ENCODE measurements around a stretch of chr21.

DNA sequence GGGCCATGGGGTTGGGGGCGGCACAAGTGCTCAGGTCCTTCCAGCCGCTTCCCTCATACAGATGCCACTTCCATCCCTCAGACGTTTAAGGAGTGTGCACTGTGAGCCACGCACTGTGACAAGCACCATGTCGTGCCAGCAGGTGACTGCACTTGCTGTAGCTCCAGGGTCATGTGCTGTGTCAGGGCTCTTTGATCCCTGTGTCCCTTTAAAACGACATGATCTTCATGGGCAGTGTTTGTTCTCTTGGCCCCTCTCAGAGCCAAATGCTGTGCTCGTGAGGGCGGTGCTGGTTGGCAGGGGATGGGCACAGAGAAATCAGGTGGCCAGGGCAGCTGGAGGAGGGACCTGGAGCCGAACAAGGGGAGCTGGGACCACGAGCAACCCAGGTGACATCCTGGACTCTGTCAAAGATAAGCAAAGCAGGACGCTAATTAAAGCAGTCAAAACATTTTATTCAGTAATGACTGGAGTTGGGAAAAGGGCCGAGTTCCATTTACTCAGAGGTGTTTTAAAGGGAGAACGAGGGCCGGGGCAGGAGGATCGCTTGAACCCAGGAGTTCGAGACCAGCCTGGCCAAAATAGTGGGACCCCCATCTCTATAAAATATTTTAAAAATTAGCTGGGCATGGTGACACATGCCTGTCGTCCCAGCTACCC is 20.0 kb downstream of the IL10RB start:
- PRO-cap: no peak

GRCh38 chr21:33286746-33287540 is 20.8 kb downstream of the IL10RB start:
- PRO-cap: no peak

- PRO-cap: no peak
These were observed 32.0 kb upstream of the IFNGR2 start for GRCh38 chr21:33371217-33371703.

GRCh38 chr21:33424393-33424775 is 21.2 kb downstream of the IFNGR2 start:
- PRO-cap: no peak

GRCh38 chr21:33426637-33427726 is 23.8 kb downstream of the IFNGR2 start:
- PRO-cap: no peak

GRCh38 chr21:33648306-33648903 is 6.1 kb downstream of the ITSN1 start:
- PRO-cap: no peak

- PRO-cap: no peak
These were observed 134.3 kb downstream of the ATP5PO start for GRCh38 chr21:33781266-33781679.

GRCh38 chr21:33937938-33938344 is 22.3 kb upstream of the ATP5PO start:
- PRO-cap: no peak

GRCh38 chr21:33975292-33975991 is 59.8 kb upstream of the ATP5PO start:
- PRO-cap: no peak

- PRO-cap: no peak
These were observed 56.1 kb downstream of the MRPS6 start for GRCh38 chr21:34129424-34129962.

- PRO-cap: no peak
These were observed 112.8 kb downstream of the MRPS6 start for GRCh38 chr21:34185977-34186811.

DNA sequence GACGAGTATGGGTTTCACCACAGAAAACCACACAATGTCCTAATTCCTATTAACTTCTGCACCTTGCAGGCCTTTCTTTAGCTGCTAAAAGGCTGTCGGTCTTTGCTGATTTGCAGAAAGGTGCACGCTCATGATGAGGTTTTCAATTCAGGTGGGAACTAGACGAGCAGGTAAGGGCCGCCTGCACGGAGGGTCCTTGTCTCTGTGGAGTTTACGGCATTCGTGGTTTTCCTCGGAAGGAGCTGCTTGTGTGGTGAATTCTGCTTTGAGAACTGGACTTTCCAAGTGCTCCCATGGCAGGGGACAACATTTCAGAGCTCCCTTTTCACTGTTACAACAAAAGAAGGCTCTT is 125.0 kb downstream of the MRPS6 start:
- PRO-cap: no peak

DNA sequence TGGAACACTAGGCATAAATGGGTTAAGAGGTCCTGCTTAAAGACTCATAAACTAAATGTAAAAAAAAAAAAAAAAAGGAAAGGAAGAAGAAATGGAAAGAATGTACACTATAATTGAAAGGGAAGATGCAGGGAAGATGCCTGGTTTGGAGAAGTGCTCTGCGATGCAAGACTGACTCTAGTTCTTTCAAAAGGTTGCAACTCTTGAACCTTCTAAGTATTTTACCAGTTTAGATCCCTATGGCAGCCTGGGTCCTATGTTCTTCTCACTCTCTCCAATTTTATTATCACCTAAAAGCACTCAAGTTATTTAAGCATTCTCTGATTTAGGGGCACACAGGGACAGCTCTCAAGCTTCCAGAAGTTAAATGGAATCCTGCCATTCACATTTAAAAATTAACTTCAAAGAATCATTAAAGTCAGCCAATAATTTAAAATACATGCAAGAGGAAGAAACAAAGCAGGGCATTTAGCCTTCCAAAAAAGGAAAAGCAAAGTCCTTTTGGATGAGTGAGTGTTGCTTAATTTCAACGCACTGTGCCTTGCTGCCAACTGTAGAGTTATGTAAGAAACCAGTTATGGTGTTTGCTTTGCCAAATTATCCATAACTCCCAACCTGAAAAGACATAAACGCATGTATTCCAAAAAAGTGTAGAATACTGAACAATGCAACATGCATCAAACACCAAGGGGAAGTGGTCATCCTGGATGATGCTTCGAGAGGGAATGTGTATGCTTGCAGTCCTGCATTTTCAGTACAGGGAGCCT is 16.0 kb upstream of the KCNE1 start:
- PRO-cap: no peak

- PRO-cap: no peak
These were observed 5.4 kb upstream of the RCAN1 start for GRCh38 chr21:34620318-34620625.

DNA sequence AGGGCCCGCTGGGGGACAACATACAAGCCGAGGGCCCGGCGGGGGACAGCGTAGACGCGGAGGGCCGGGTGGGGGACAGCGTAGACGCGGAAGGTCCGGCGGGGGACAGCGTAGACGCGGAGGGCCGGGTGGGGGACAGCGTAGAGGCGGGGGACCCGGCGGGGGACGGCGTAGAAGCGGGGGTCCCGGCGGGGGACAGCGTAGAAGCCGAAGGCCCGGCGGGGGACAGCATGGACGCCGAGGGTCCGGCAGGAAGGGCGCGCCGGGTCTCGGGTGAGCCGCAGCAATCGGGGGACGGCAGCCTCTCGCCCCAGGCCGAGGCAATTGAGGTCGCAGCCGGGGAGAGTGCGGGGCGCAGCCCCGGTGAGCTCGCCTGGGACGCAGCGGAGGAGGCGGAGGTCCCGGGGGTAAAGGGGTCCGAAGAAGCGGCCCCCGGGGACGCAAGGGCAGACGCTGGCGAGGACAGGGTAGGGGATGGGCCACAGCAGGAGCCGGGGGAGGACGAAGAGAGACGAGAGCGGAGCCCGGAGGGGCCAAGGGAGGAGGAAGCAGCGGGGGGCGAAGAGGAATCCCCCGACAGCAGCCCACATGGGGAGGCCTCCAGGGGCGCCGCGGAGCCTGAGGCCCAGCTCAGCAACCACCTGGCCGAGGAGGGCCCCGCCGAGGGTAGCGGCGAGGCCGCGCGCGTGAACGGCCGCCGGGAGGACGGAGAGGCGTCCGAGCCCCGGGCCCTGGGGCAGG is 1.4 kb downstream of the CLIC6 start:
- PRO-cap: bidirectional peak, plus-strand start at position 633 of the sequence, minus-strand start at position 590 of the sequence

- PRO-cap: no peak
These were observed 29.1 kb downstream of the CLIC6 start for GRCh38 chr21:34697725-34698527.

DNA sequence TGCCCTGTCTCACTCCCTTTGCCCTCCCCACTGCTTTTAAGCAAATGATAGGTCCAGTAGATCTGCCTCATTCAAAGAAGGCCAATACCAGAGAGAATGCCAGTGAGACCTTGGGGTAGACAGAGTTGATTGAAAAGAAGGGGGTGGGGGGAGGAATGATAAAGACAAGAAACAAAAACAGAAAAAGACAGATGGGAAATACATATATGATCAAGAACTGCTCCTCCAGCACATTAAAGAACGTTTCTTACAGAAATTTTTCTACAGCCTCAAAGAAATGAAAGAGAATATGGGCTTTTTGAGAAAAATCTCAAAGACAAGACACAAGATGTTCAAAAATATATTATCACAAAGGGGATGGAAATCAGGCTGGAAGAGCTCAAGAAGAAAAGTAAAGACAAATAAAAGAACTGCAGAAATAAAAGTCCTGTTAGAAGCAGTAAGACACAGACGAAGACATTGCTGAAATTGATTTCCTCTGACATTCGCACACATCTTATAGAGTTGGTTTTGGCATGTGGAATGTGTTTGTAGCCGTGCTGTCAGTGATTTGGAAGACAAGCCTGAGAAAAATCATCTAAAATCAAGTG is 44.3 kb downstream of the CLIC6 start:
- PRO-cap: no peak

DNA sequence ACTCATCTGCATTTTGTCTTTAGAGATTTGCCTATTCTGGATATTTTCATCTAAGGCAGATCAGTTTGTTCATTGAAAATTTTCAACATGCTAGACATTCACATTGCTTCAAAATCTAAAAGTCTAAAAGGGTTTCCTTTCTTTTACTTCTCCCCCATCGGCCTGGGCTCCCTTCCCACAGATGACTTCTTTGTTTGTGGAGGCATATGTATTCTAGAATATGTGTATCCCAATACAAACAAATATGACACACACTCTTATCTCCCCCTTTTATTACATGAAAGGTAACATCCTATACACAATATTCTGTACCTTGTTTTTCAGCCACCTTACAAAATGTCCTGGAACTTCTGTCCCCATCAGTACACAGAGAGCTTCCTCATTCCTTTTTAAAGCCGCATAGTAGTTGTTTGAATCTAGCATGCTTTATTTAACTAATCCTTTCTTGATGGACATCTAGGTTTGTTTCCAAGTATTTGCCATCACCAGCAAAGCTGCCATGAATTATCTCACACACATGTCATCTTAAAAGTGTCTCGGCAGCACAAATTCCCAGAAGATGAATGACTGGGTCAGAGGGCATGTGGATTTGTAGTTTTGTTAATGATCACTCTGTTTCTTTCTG is 68.1 kb downstream of the CLIC6 start:
- PRO-cap: no peak

- PRO-cap: no peak
These were observed 126.9 kb downstream of the CLIC6 start for GRCh38 chr21:34795450-34796285.

GRCh38 chr21:34807330-34807913 is 138.6 kb downstream of the CLIC6 start:
- PRO-cap: no peak

Measured in SP-49 (cell line).